ENCODE results near the genes CHD9NB and RBL2.

DNA sequence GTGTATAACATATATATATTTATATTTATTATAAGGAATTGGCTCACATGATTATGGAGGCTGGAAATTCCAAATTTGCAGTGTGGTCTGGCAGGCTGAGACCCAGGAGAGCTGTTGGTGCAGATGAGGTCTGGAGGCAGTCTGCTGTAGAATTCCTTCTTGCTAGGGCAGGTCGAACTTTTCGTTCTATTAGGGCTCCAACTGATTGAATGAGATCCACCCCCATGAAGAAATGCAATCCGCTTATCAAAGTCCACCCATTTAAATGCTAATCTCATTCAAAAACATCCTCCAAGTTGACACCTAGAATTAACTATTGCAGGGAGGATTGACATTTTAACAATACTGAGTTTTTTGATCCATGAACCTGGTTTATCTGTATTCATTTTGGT is 85.0 kb downstream of the CYLD start:
- PRO-cap = no peak

GRCh38 chr16:50841853-50842586 is 100.1 kb downstream of the CYLD start:
- PRO-cap = no peak

GRCh38 chr16:51137056-51137616 is 13.9 kb downstream of the SALL1 start:
- PRO-cap = no peak

GRCh38 chr16:51150951-51151181 is 204 bp downstream of the SALL1 start:
- PRO-cap = no peak

DNA sequence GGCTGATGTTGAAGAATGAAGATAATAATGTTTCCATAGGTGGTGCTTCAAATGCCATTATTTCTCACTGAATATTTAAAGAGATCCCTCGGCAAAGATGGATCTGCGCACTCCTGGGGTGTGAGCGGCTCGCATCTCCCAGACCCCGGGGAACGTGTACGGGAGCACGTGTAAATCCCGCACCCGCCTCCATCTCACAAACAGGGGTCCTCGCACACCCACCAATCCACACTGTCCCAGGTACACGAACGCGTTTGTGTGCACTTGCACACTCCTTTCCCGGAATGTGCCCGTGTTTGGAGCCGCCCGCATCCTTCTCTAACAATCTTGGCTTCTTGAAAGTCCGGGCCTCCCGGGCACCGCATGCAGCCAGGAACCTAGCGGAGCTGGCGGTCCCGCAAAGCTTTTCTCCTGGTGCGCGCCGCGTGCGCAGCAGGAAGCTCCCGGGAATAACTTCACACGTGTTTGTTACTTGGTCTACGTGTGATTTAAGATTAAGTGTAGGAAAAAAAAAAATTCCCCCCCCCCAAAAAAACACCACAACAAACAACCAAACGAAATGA is 2.5 kb upstream of the SALL1 start:
- PRO-cap = no peak

DNA sequence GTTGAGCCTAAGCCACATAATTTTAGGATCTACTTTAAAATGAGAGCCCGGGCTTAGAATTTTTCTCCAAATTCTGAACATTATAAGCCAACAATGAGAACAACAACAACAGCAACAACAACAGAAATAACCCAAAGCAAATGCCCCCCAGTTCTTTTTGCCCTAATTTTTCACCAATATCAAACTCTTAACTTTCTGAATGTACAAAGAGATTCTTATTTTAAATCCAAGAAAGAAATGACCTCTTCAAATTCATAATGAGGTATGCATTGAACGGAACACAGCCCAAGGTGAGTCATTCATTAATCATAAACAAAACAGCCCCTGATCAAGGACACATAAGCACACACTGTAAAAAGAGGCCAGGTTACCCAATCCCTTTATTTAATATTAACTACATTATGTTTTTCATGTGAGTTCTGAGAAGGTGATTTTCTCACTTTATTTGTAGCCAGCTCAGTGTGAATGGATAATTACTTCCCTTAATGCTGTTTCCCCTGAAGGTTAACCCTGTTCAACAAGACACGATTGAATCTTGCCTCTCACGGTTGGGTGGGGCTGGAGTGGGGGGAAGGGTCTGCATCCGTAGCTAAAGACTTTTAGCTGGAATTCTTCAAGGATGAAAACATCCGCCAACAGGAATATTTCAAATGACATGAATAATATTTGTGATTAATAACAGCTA is 257.2 kb upstream of the SALL1 start:
- PRO-cap = no peak

GRCh38 chr16:51408946-51409438 is 257.9 kb upstream of the SALL1 start:
- PRO-cap = no peak

DNA sequence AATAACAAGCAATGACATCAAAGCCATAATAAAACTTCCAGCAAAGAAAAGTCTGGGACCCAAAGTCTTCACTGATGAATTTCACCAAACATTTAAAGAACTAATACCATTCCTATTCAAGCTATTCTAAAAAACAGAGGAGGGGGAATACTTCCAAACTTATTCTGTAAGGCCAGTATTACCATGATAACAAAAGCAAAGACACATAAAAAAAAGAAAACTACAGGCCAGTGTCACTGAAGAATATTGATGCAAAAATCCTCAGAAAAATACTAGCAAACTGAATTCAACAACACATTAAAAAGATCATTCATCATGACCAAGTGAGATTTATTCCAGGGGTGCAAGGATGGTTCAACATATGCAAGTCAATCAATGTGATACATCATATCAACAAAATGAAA is 591.9 kb upstream of the SALL1 start:
- PRO-cap = unidirectional peak, plus-strand start at position 129 of the sequence

- PRO-cap = no peak
Observed at GRCh38 chr16:52494215-52494581, 52.7 kb downstream of the TOX3 start.

- PRO-cap = no peak
Observed at GRCh38 chr16:52526543-52526779, 20.5 kb downstream of the TOX3 start.

DNA sequence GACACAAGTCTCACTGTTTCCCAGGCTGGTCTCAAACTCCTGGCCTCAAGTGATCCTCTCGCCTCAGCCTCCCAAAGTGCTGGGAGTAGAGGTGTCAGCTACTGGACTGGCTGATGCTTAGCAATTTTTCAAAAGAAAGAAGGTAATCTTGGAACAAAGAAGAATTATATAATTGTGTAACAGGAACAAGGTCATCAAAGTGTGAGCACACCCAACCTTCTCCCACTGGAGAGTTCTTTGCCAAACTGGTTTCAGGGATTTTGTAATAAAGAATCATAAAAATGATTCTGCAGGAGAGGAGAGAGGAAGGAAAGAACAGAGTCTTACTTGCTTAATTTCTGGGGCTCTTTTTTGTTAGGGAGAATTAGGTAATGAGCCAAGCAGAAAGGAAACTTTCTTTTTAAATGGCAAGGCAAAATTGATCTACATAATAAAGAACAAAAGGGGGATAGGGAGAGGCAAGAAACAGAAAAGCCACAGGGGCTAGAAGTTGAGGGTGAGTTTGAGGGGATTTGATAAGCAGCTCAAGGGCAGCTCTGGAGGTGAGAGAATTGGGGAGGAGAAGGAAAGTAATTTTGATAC is 21.3 kb downstream of the CHD9NB start:
- PRO-cap = unidirectional peak, plus-strand start at position 292 of the sequence

GRCh38 chr16:53043168-53043929 is 9.3 kb downstream of the CHD9NB start:
- PRO-cap = unidirectional peak, plus-strand start at chr16:53043565

DNA sequence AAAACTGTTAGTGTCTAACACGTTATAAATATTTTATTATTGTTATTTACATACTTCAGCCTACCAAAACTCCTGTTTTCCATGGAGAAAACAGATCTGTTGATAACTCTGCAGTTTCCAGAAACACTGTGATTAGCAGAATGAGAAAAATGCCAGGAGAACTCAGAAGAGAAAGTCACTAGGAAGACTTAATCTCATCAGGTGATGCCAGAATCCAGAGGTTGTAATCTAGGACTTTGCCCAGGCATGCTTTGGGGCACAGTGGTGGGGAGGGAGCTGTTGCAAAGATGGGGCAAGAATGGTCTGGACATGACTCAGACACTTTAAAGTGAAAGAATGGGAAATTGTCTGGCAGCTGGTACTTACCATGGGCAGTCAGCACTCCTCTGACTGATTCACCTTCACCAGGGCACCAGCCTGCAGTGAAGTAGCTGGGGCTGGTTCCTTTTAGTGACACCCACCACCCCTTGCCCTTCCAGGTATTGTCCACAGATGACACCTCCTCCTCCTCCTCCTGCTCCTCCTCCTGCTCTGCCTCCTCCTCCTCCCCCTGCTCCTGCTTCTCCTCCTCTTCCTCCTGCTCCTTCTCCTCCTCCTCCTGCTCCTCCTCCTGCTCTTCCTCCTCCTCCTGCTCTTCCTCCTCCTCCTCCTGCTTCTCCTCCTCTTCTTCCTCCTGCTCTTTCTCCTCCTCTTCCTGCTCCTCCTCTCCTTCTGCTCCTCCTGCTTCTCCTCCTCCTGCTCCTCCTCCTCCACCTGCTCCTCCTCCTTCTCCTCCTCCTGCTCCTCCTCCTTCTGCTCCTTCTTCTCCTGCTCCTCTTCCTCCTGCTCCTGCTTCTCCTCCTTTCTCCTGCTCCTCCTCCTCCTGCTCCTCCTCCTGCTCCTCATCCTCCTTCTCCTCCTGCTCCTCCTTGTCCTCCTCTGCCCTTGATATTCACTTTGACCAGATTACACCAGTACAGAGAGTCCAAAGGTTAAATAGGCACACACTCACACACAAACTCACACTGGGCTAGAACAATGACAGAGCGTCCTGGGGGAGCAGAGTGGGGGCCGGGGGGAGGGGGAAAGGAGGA is at the start of gene CHD9NB:
Gene CHD9NB, minus strand, starts transcription at position 503 of the 1,073 bp plus-strand sequence.
- PRO-cap = bidirectional peak, plus-strand start at position 831 of the sequence, minus-strand start at position 675 of the sequence

DNA sequence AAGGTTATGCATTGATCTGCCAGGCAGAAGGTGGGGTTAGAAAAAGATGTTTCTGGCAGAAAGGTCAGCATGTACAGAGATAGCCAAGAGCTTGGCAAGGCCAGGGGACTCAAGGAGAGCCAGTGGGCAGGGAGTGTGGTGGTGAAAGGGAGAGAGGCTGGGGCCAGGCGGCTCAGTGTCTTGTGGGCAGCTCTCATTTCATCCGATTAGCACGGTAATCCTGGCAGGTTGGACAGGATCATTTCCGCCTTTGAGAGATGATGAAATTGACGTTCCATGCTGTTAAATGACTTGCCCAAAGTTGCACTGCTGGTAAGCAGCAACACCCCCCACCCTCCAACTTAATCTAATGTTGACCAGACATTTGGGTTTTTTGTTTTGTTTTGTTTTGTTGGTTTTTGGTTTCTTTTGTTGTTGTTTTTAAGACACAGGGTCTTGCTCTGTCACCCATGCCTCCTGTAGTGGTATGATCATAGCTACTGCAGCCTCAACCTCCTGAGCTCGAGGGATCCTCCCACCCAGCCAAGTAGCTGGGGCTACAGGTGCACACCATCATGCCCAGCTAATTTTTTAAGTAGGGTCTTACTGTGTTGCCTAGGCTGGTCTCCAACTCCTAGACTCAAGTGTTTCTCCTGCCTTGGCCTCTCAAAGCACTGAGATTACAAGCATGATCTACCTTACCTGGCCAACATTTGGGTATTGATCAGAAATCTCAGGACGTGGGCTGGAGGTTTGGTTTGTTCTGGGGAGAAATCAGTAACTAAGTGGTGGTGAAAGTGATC is 3.9 kb downstream of the CHD9 start:
- PRO-cap = no peak

- PRO-cap = bidirectional peak, plus-strand start at chr16:53131036, minus-strand start at chr16:53130425; bidirectional peak, plus-strand start at chr16:53131593, minus-strand start at chr16:53131592; bidirectional peak, plus-strand start at chr16:53131742, minus-strand start at chr16:53131704
Observed at GRCh38 chr16:53130836-53131802, 76.3 kb downstream of the CHD9 start.

DNA sequence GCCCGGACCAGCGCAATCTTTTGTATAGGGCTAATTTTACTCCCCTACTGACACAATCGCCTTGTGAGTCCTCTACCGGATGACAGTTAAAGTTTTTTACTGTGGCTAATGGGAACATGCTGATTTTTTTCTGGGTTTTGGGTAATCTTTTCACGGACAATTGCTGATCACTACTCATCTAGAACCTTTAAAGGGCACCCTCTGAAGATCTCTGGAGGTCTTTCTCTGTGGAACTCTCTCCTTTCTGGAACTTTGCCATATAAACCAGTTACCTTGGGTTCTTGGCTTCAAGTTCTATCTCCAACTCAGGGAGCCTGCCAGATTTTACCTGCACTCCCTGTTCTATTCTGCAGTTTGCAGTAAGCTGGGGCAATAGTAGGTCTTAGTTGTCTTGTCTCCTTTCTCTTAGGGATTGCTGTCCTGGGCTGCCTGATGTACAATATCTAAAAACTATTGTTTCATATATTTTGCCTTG is 120.2 kb downstream of the CHD9 start:
- PRO-cap = no peak

DNA sequence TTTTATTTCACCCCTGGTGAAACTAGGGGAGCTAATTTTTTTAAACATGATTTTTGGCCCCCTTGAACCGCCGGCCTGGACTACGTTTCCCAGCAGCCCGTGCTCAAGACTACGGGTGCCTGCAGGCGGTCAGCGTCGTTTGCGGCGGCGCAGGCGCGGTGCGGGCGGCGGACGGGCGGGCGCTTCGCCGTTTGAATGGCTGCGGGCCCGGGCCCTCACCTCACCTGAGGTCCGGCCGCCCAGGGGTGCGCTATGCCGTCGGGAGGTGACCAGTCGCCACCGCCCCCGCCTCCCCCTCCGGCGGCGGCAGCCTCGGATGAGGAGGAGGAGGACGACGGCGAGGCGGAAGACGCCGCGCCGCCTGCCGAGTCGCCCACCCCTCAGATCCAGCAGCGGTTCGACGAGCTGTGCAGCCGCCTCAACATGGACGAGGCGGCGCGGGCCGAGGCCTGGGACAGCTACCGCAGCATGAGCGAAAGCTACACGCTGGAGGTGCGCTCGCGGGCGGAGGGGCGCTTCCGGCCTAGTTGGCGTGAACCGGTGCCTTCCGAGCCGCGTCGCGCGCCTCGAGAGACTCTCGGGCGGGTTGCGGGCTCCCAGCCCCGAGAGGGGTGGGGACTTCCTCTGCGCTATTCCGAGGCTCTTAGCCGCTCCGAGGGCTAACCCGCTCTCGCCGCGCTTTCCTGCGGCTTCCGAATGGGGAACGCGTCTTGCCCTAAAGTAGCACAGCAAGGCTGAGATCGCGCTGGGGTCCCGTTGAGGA is at the start of gene RBL2:
Gene RBL2, plus strand, starts transcription at position 167 of the 763 bp plus-strand sequence.
- PRO-cap = bidirectional peak, plus-strand start at position 194 of the sequence, minus-strand start at position 77 of the sequence; bidirectional peak, plus-strand start at position 570 of the sequence, minus-strand start at position 588 of the sequence

DNA sequence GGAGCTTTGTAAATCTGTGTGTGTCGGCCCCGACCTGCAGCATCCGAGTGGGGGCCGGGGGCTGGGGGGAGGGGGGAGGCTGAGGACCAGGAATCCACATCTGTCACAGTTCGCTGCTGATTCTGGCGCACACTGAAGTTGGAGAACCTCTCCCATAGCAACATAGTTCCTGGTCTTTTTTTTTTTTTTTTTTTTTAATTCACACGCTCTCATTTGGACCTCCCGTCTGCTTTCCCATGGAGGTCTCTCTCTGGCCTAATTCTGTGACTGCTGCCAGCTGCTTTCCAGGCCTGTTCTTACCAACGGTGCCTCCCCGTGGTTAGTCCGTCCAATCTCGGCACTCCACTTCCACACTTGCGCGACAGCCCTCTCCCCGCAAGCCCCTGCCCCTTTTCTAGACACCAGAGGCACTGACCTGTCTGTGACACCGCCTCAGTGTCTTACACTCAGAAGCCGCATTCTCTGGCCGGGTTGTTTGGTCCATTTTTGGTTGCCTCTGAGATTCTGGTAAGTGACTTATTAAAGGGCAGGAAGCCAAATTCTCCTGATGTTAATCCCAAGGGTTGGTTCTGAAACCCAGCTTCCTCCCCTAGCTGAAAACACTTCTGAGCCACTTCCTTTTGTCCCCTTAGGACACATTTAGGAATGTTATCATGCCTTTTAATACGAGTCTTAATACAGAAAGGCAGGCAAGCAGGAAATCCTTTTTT is 1.1 kb upstream of the AKTIP start:
- PRO-cap = no peak

DNA sequence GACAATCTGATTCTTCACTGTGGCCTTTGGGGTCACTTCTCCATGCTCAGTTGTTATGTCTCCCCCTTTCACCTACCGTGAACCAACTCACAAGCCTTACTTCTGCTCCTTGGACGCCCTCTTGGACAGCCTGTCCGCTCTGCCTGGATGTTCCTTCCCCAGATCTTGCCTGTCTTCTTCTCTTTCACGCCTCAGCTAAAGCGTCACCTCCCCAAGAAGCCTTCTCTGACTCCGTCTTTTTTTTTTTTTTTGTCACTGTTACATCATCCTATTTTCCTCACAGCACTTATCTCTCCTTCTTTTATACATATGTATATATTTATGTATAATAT is 16.3 kb upstream of the AKTIP start:
- PRO-cap = unidirectional peak, minus-strand start at position 188 of the sequence

GRCh38 chr16:53927058-53927631 is 223.2 kb downstream of the FTO start:
- PRO-cap = no peak

All from colonic mucosa (tissue), 1 donor.